AG10803 (cell line): ENCODE measurements around a stretch of chr10.

DNA sequence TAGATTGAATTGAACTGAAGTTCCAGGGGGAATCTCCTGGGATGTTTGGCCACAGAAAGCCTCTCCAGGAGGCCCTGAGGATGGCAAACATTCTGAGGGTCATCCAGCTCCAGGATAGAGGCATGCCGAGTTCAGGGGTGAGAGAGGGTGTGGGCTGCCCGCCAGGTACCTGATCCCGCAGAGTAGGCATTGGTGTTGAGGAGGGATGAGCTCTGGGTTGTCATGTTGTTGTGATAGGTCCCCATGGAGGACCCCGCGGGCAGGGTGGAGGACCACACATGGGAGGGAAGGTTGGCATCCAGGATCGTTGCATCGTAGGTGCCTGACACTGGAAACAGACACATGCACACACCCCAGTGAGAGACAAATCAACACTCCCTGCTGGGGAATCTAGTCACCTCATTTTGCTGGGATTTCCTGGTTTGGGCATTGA, 21.4 kb downstream of the COL17A1 start:
- RRBS = no CpG with 5 or more reads among the region's 7 CpGs

- RRBS = no CpG with 5 or more reads among the region's 4 CpGs
These were observed 4.7 kb downstream of the GSTO1 start for GRCh38 chr10:104259226-104259923.

DNA sequence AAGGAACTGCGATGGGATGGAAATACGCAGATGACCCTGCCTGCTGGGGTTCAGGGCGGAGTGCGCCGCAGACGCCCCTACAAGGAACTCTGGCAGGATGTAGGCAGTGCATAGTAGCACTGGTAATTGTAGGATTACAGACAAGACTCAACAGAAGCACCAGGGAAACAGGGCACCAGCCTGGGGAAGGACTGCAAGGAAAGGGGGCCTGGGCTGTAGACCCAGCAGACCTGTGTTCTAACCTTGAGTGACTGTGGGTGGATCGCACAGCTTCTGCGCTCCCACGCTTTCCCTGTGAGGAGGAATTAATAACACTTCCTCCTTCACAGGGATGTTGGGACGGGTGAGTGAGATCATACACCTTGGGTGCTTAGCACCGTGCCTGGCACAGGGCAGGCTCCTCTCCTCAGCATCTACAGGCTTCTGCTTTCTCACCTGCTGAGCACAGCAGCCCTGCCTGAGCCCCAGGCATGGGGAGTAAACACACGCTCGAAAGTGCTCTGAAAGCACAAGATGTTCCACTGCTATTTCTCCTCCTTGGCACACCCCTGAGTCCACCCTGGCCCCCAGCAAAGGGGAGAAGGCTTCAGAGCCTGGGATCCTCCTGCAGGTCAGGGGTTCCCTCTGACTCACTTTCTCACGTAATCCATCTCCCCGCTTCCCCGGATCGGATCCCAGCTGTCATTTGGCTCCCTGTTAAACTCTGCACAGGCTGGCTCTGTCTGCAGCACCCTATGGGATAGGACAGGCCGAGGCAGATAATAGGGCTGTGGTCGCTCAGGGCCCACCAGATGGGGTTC, 19.2 kb downstream of the ITPRIP start:
- RRBS = no CpG with 5 or more reads among the region's 19 CpGs

DNA sequence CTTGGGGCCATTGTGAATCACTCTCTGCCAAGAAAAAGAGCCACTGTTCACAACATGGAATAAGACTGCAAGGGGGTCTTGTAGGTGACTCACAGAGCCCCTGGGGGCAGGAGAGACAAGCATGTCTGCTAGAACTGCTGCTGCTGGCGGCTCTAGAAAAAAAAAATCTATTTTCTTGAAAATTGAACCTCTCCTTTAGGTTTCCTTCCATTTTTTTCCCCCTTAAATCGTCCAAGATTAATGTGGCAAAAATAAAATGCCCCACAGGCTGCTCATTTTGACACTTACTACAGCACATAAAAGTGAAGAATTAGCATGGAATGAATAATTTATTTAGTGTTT, 191.1 kb downstream of the SORCS1 start:
- RRBS = no CpG with 5 or more reads among the region's 2 CpGs

DNA sequence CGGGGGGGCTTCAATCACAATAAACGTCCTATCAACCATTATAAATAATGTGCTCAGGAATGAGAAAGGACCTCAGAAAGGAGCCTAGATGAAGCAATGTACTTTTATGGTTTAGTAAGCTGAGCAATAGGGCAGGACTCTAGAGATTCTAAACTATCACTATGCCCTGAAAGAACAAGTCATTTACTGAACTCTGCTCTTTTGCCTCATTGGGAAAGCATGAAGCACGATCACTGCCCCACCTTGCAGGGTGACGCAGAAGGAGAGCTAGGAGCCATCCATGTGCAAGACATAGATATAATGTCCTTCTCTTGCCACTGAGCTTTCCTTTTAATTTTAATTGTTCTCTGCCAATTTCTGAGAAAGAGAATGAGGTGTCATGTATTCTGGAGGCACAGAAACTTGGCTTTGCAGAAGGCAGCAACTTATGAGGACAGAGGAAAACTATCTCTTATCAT, 108.4 kb downstream of the SORCS1 start:
- RRBS = no CpG with 5 or more reads among the region's 4 CpGs

DNA sequence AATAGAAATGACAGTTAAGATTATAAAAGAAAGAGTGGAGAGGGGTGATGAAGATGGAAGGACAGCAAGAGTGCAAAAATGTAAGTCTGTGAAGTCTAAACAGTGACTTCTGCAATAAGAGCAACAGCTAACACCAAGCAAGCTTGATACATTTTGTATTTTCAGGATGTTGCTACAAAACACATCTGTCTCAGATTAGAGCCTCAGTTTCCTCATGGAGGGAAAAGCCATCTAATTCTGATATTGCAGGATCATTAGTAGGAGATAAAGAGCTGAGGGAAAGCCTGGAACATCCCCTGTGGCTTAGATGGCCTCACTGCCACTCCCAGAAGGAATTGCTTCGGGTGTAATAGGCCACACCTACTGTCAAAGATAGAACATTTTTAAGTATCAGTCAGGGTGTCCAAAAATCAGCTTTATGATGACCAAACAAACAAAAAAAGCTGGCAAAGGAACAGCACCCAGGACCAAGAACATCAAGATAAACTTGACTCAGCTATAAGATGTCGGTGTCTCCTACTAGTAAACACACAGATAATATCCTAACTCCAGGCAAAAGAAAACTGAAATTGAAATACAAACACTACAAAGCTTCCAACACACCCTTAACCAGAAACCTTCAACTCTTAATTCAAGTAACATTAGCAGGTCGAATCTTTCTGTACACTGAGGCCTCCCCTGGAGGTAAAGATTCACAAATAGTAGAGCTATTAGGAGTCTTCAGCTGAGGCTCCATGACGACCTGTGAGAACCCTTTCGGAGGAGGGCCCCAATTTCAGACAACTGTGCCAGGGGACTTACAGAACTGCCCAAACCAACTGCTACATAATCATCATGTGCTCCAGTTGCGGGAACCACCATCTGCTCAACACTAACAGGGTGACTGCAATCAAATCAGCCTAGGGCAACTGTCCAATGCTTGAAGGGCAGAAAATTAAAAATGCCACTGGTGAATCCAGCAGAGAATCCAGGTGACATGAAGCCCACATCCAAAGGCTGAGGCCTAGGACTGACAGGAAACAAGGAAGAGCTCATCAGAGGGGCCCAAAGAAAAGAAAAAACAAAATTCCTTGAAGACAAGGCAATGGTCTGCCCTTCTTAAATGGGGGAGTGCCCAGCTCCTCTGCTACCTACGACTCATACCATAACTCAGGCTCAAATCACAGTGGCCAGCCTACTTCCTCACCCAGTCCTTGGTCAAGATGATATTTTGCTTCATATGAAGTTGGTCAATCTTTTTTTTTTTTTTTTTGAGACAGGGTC, 20.3 kb downstream of the XPNPEP1 start:
- RRBS = no CpG with 5 or more reads among the region's 7 CpGs

DNA sequence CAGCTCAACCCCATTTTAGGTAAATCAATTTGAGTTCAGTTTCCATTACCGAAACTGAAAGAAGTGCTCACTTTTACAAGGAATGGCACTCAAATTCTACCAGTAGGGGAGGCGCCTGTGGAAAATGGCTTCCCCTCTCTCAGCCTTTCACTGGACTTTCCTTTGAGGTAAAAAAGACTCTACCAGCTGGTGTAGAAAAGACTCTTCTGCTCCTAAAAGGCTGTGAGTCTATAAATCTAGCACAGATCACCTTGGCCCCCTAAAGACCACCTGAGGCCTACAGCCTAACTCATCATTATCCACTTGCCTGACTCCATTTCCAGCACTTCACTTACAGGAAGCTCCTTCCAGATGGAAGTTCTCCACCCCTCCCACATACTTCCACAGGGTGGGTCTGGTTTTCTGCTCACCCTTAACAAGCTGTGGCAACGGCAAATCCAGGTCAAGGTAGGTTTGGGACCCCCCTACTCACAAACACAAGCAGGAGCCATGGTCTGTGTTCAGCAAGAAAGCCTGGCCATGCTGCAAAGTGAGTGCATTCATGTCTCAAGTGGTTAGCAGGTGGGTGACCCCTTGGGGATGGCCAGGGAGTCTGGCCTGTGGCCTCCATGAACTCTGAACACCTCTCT, 1.1 kb downstream of the XPNPEP1 start:
- RRBS = no CpG with 5 or more reads among the region's 3 CpGs

DNA sequence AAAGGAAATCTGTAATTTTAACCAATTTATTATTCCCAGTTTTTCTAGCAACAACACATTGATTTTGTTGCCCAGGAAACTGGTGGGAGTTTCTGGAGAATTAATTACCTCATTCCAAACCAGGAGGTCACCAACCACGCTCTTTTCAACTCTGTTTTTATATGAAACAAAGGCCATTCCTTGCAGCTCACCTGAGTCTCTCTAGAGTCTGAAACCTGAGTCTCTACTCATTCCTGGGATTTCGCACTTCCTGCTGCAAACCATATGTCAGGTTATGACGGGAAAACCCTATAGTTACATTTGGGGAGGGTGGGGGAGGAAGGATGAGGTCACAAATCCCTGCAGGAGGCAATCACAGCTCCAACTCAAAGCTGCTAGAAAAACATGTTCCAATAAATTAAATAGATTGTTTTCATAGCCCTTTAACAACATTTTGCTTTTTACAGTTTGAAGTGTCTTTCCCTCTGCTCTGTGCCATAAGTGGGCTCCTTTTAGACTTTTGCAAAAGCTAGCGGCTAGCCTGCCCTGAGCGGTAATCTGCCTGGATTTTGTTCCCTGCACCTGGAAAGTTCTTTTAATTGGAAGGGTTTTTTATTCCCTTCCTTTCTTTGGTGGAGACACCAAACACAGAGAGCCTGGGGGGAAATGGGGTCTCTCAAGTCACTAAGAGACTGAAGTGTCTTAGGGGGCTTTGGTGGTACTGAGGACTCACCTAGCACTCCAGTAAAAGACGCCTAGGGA, 38.3 kb upstream of the XPNPEP1 start:
- RRBS = no CpG with 5 or more reads among the region's 6 CpGs

GRCh38 chr10:110007535-110007883, 275 bp upstream of the ADD3 start:
- RRBS = 2% methylated on average over 14 of the region's 36 CpGs

DNA sequence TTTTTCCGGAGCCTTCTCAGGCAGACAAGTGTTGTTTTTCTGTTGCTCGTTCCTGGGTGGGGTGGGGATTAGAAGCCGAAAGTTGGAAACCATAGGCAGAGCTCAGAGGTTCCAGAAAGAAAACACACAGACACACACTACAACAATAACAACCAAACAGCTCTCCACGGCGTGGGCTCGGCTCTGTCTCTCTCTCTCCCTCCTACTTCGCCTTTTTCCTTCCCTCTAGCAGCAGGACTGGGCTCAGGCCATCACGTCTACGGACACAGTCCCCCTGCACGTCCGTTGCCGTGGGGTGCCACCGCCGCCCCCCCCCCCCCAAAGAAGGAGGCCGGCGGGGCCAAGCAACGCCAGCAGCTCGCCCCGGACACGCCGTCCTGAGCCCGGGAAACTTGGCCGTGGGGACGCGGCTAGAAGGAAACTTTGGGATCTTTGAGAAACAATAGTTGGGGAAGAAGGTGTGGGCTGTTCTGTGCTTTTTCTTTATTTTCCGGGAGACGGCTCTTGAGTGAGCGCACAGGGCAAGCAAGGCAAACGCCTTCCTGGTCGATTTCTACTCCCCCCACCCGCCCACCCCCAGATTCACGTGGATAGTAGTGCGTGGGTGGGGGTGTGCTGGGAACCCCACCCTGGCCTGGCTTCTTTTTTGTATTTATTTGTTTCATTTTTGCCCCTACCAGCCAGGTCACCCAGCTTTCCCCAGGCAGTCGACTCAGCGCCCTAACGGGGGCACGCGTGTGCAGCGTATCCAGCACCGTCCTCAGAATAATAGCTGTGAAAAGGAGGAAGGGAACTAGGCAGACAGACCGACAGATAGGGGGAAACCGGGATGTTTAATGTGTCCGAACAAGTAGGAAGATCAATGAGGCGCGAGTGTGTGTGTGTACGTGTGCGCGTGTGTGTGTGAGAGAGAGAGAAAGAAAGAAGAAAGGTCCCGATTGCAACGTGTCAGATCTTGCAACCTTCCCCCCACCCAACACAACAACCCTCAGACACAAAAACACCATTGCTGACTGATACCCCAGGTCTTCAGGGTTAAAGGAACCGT, 1.4 kb downstream of the MXI1 start:
- RRBS = 2% methylated on average over 5 of the region's 51 CpGs

DNA sequence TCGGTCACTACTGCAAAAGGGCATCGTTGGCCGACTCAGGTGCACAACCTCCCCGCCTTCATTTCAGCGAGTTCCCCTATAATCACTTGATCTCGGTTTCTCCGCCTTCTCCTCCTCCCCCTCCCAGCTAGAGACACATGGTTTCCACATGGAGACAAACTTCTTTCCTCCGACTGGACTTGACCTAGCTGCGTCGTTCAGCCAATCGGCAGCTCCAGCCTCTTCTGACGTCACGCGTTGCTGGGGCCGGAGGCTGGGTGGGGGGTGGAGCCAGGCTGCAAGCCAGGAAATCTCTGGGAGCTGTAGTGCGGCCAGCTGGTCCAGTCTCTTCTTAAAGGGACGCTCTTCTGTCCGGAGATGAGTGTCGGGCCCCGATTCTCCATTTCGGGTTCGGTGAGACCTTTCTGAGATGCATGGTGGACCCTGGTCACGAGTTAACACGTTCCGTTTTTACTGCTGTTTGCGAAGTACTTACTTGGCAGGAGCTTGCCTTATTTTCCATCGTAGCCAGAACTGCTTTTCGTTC, 3.7 kb downstream of the MXI1 start:
- RRBS = 3% methylated on average over 3 of the region's 28 CpGs

- RRBS = no CpG with 5 or more reads among the region's 8 CpGs
These were observed 9.6 kb downstream of the MXI1 start for GRCh38 chr10:110216831-110217478.

- RRBS = no CpG with 5 or more reads among the region's 4 CpGs
These were observed 35.2 kb downstream of the SMNDC1 start for GRCh38 chr10:110269345-110270135.

- RRBS = no CpG with 5 or more reads among the region's 2 CpGs
These were observed 1.2 kb downstream of the SMNDC1 start for GRCh38 chr10:110303413-110303998.

GRCh38 chr10:110430603-110431270, 67.0 kb upstream of the DUSP5 start:
- RRBS = no CpG with 5 or more reads among the region's 7 CpGs

DNA sequence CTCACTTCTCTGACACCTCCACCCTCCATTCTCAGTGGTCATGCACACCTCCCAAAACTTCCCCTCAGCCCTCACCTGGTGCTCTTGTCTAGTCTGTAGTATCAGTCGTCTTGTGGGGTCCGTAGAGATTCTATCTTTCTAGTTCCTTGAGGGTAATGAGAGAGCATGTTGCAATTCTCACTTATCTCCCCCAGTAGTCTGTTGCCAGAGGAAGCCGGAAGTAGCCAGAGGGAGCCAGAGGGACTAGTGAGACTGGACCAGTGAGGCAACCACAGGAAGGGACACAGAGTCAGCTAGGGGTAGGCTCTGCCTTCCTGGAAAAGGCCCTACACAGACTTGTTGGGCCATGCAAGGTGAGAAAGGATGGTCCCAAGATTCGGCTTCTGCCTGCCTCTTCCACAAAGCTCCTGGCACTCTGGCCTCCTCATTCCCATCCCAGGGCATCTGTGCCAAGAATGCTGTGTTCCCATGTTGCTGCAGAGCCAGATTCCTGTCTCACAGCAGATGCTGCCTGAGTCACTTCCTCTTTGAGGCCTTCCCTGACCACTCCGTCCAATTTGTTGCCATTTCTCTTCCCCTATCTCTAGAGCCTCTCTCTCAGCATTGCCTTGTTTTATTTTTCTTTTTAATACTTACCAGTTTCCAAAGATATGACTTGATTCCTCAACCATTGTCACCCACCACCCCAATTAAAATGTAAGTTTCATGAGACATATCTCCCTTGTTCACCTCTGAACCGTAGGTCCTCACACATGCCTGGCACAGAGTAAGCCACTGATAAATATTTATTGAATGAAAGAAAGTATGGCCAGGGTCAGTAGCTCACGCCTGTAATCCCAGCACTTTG, 50.5 kb upstream of the DUSP5 start:
- RRBS = no CpG with 5 or more reads among the region's 7 CpGs

- RRBS = no CpG with 5 or more reads among the region's 5 CpGs
These were observed 33.2 kb upstream of the DUSP5 start for GRCh38 chr10:110464504-110464917.

DNA sequence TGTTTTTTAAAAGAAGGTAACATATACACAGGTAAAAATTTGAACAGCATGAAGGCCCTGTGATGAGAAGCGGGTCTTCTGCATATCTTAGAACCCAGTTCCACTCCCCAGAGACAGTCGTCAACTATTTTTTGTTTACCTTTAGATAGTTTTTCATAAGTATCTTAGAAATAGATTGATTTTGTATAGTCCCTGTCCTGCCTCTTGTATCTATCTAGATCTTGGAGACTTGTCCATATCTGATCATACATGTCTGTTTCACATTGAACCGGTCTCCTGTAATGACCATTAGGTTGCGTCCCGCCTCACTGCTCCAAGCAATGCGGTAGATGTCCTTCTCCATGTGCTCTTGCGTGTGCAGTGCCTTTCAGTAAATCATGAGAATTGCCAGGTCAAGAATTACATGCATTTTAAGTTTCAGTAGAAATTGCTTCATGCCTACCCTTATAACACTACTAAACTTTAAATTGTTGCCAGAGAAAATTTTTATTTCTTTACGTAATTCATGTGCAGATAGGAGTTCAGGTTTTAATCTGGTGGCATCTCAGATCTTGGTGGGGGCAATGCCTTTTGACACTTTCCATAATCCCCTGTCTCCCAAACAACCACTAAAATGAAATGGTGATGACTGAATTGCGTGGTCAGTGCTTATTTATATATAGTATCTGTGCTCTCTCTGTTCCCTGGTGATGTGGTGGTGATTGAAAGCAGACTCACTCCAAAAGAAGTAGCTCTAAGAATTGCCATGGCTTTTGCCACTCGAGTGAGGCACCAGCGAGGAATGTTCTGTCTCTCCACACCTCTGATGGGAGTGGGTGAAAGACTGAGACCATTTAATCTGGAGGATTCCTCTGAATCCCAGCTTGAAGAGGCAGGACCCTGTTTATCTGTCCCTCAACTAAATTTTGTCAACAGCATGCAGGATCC, 2.5 kb downstream of the DUSP5 start:
- RRBS = no CpG with 5 or more reads among the region's 11 CpGs

GRCh38 chr10:110511109-110511421, 13.4 kb downstream of the DUSP5 start:
- RRBS = no CpG with 5 or more reads among the region's 3 CpGs

- RRBS = 5% methylated on average over 9 of the region's 50 CpGs
These were observed 32.2 kb downstream of the DUSP5 start for GRCh38 chr10:110529499-110530799.